ENCODE measurements around the gene FBXL4.

- RRBS, result 4% methylated on average over 30 of the region's 97 CpGs
Measured at GRCh38 chr6:98947304-98948397, at the start of gene FBXL4. Gene FBXL4, minus strand, starts transcription at chr6:98947946.

GRCh38 chr6:99348695-99349054 is 799 bp downstream of the FAXC start:
- RRBS, result no CpG with 5 or more reads among the region's 8 CpGs

DNA sequence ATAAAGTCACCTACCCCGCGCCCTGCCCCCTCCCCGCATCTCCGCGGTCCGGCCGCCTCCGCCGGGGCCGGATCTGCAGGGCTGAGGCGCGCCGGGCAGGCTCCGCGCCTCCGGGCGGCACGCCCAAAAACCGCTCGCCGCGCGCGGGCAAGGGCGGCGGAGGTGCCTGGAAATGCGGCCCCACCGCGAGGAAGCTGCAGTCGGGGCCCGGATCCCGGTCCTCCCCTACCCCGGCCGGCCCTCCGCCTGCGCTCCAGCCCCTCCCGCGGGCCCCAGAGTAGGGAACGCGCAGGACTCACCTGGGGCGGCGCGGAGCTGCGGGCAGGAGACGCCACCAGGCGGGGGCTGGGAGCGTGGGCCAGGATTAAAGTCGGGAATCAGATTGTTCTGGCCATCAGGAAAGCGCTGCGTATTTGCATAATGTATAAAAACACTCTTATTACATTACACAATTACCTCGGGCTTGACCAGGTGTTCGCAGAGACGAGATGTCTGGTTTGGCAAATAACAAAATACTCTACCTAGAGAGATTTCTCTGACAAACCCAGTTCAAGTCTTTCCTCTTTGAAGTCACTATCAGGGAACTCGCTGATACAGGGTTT is 344 bp upstream of the FAXC start:
- RRBS, result 2% methylated on average over 20 of the region's 54 CpGs

- RRBS, result no CpG with 5 or more reads among the region's 22 CpGs
Measured at GRCh38 chr6:99400782-99401754, 7.1 kb upstream of the COQ3 start.

DNA sequence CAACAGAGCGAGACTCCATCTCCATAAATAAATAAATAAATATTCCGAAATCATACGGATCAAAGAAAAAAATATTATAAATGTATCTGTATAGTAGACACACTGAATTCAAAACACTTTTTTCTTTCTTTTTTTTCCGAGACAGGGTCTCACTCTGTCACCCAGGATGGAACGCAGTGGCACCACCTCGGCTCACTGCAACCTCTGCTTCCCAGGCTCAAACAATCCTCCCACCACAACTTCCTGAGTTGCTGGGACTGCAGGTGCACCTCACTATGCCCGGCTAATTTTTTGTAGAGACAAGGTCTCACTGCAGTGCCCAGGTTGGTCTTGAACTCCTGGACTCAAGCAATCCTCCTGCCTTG is 11.4 kb upstream of the COQ3 start:
- RRBS, result no CpG with 5 or more reads among the region's 7 CpGs

DNA sequence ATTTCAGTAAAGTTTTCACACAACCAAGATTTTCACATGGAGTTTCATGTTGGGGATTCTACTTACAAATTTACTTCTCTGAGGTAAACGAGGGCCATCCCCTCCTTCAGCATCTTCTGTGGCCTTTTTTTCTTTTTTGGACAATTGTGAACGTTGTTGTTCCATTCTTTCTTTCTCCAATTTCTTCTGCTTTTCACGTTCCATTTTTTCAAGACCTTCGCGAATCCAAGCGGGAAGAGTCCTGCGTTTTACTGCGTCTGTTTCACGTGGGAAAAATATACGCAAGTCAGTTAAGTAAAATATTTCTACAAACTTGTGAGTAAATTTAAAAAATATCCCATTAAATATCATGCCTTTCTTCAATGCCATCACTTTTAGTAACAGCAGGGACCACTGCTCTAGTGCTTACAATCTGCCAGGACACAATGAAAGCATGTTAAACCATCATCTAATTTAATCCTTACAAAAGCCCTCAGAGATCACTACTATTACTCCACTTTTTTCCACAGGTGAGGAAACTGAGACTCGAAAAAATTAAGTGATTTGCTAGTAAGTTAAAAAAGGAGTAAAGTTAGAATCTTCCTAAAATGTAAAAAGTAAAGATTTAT is 14.1 kb upstream of the COQ3 start:
- RRBS, result no CpG with 5 or more reads among the region's 11 CpGs

GRCh38 chr6:99553458-99554516 is 14.7 kb downstream of the CCNC start:
- RRBS, result no CpG with 5 or more reads among the region's 4 CpGs

DNA sequence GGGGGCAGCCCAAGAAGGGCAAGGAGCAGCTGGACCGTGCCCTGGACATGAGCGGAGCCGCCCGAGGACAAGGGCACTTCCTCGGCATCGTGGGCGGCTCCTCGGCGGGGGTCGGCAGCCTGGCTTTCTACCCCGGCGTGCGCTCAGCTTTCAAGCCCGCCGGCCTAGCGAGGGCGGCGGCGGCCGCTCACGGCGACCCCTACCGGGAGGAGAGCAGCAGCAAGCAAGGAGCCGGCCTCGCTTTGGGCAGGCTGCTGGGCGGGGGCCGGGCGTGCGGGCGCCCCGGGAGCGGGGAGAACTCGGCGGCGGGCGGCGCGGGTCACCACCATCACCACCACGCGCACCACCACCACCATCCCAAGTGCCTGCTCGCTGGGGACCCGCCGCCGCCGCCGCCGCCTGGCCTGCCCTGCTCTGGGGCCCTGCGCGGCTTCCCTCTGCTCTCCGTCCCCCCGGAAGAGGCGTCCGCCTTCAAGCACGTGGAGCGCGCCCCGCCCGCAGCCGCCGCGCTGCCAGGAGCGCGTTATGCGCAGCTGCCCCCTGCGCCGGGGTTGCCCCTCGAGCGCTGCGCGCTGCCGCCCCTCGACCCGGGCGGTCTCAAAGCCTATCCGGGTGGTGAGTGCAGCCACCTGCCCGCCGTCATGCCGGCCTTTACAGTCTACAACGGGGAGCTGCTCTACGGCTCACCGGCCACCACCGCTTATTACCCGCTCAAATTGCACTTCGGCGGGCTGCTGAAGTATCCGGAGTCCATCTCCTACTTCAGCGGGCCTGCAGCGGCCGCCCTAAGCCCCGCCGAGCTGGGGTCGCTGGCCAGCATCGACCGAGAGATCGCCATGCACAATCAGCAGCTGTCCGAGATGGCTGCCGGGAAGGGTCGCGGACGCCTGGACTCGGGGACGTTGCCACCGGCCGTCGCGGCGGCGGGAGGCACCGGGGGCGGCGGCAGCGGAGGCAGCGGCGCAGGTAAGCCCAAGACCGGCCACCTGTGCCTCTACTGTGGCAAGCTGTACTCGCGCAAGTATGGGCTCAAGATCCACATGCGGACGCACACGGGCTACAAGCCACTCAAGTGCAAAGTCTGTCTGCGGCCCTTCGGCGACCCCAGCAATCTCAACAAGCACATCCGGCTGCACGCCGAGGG is 7.1 kb downstream of the PRDM13 start:
- RRBS, result 3% methylated on average over 56 of the region's 126 CpGs

DNA sequence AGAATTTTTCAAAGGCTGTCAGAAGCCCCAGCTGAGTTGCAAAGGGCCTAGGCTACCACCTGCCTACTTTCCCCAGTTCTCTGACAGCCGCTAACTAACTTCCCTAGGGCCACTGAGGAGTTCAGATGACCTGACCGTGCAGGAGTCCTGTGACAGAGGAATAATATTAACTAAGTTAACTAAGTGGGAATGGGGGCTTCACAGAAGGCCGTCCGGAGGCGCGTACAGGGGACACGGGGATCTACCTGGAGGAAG is 884 bp downstream of the MCHR2 start:
- RRBS, result no CpG with 5 or more reads among the region's 7 CpGs

DNA sequence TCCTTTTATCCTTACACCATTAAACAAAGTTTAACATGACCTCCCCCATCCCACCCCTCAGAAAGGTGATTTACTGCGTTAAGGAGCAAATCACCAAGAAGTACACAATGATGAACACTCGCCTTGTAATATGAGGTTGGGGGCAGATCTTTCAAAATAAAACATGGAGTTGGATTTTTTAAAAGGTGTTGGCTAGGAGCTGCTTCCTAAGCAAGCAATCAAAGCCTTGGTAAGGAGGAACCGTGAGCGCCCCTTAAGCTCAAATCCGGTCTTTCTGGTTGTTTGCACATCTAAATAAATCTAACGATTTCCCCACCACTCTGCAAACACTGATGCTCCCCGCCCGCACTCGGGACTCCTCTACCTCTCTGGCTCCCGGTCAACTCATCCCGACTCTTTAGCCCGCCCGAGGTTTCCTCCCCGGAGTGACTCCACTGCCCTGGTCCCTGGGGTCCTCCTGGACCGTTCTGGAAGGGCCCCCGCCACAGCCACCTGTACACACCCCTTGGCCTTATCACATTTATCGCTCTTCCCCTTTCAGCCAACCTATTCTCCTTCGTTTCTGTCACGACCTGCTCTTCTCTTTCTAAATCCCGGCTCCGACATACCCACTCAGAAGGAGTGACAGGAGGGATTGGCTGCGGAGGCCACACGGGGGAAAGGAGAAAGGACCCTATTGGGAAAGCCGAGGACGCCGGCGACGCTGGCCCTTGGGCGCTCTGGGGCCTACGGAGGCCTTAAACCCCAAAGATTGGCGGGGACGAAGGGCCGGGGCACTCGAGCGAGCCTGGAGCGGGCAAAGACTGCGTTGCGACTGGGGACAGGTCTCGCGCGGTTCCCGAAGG is 9.6 kb downstream of the SIM1 start:
- RRBS, result 72% methylated on average over 16 of the region's 42 CpGs

DNA sequence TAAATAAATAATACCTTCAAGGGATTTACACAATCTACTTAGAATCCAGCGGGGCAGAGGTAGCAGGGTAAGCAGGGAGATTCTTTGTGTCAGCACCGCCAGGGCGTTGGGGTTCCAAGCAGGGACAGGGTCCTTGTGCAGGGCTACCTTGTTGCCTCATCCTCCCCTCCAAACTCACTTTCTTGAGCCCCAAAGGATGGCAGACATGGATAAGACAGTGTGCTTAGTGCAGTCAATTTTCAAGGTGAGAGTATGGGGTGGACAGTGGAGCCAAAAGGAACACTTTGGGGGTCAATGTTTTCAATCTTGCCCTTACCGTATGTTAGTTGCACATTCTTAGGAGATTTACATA is 23.2 kb upstream of the SIM1 start:
- RRBS, result no CpG with 5 or more reads among the region's 4 CpGs

DNA sequence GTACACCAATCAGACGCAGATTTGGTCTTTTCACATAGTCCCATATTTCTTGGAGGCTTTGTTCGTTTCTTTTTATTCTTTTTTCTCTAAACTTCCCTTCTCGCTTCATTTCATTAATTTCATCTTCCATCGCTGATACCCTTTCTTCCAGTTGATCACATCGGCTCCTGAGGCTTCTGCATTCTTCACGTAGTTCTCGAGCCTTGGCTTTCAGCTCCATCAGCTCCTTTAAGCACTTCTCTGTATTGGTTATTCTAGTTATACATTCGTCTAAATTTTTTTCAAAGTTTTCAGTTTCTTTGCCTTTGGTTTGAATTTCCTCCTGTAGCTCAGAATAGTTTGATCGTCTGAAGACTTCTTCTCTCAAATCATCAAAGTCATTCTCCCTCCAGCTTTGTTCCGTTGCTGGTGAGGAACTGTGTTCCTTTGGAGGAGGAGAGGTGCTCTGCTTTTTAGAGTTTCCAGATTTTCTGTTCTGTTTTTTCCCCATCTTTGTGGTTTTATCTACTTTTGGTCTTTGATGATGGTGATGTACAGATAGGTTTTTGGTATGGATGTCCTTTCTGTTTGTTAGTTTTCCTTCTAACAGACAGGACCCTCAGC is 120.6 kb upstream of the SIM1 start:
- RRBS, result no CpG with 5 or more reads among the region's 10 CpGs

GRCh38 chr6:101391685-101392411 is 1.7 kb upstream of the GRIK2 start:
- RRBS, result 10% methylated on average over 2 of the region's 20 CpGs

GRCh38 chr6:101399312-101399772 is 5.8 kb downstream of the GRIK2 start:
- RRBS, result 25% methylated on average over 10 of the region's 27 CpGs

DNA sequence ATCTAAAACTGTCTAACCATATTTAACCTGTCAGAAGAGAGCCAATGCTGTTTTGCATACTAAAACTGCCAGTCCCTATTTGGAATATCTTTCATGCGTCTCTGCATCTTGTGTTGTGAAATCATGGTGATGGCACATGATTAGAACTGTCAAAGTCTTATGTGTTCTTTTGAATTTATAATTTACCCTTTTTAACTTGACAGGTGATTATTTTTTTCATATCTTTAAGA is 1159.3 kb downstream of the GRIK2 start:
- RRBS, result no CpG with 5 or more reads among the region's 1 CpG

GRCh38 chr6:104767326-104768253 is 92.1 kb downstream of the HACE1 start:
- RRBS, result no CpG with 5 or more reads among the region's 2 CpGs

- RRBS, result no CpG with 5 or more reads among the region's 4 CpGs
Measured at GRCh38 chr6:105296695-105297537, 106.0 kb downstream of the PREP start.

DNA sequence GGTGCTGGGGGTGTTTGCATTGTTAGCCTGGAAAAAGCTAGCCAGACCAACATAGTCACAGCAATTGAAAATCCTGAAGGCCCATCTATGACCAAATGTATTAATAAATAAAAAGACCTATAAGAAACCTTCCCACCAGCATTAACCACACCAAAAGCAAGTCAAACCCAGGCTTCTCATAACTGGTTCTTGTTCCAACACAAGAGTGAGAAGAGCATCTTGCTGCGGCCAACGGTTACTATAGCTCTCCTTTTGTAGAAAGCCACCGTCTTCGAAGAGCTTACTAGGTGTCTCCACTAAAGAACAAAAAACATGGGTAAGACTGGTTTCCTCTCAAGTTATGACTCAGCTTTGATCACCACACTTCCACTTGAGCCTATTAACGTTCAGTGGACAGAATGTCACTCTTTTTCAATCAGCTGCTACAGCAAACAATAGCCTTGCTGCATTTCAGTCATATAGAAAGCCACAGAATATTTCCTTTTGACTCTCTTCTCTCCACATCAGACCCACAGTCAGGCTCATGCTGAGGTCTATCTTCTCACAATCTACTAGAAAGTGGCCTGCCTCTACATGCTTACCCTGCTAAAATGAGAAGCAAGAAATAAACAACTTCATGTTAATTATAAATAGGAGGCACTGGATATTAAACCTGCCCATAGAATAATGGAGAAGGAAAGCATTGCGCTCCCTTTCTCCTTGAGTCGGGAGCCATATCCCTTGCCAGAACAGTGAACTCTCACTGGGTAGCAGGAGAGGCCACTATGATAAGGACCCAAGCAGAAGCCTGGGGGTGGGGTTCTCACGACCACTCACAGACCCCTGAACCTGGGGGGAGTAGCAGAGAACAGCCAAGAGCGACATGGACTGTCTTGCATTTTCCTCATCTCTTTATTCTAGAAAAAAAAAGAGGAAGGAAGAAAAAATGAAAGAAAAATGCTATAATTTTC is 243.6 kb upstream of the PREP start:
- RRBS, result no CpG with 5 or more reads among the region's 9 CpGs

DNA sequence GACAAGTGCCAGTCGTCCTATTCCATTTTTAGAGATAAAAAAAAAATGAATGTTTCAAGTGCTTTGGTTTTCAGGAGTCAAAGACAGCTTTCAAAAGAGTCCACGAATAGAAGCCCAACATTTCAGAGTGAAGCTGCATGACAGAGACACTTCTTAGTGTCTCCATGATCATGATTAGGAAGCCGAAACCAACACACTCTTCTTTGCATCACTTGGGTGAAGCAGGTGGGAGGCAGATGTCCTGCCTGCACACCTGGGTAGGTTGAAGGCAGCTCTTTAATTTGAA is 328.4 kb upstream of the PRDM1 start:
- RRBS, result no CpG with 5 or more reads among the region's 3 CpGs

All from AG04449 (cell line).